HTERT-HM (cell line): Measurements from ENCODE around the gene LPGAT1.

GRCh38 chr1:208205322-208205931 is 38.8 kb downstream of the PLXNA2 start:
- RRBS = no CpG with 5 or more reads among the region's 5 CpGs

- RRBS = no CpG with 5 or more reads among the region's 19 CpGs
Observed at GRCh38 chr1:208235961-208236989, 7.9 kb downstream of the PLXNA2 start.

DNA sequence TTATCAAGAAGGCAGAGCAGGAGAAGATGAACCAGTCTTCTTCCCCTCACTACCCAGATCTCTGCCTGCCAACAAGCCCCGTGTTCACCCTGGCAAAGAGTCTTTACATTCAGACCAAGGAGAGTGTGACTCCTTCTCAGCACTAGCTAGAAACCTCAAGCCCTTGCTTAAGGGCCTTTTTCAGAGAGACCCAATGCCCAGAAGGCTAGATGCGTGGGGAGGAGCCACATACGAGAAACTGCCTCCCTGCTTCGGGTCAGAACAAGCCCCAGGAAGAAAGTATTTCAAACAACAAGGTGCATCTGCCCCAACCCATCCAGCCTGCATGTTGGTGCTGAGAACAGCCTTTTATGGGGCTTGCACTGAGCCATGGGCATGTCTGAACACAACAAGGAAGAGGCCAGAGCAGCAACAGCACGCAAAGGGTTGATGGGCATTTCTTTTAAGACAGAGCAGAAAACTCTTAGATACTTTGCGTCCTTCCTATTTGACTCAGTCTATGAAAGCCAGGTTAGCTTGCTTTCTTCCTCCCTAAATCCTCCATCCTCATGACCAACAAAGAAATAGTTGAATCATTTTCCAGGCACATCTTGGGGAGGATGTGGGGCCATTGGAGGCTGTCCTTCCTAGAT is 152.6 kb upstream of the CAMK1G start:
- RRBS = no CpG with 5 or more reads among the region's 6 CpGs

DNA sequence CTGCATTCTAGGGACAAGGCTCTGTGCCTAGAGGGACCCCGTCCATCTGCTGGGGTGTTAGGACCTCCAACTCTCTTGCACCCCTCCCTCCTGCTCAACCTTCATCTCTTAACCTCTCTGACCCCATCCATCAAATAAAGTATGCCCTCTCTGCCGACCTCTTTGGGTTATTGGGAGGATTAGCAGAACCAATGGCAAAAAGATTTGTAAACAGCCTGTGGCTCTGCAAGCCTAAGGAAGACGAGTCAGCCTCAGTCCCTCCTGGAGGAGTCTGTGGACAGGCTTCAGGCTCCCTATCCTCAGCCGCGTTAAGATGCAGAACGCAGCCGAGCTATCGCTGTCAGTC is 545 bp downstream of the CAMK1G start:
- RRBS = no CpG with 5 or more reads among the region's 8 CpGs

GRCh38 chr1:209706690-209707118 is 2.1 kb downstream of the HSD11B1 start:
- RRBS = no CpG with 5 or more reads among the region's 4 CpGs

DNA sequence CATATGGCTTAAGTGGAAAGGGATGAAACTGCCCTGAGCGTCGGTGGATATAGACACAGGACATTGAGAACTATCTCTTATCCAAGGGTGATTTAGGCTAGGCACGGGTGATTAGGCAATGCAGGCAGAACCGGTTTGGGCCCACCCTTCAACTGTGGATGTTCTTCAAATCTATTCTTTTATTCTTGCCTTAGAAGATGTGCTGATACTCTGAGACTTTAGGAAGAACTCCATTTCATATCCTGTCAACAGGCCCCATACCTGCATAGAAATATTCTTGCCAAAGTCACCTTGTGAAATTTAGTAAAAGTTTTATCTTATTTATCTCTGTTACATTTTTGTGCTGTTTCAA is 17.3 kb downstream of the HSD11B1 start:
- RRBS = no CpG with 5 or more reads among the region's 4 CpGs

GRCh38 chr1:209801798-209802633 is 3.9 kb downstream of the IRF6 start:
- RRBS = no CpG with 5 or more reads among the region's 6 CpGs

DNA sequence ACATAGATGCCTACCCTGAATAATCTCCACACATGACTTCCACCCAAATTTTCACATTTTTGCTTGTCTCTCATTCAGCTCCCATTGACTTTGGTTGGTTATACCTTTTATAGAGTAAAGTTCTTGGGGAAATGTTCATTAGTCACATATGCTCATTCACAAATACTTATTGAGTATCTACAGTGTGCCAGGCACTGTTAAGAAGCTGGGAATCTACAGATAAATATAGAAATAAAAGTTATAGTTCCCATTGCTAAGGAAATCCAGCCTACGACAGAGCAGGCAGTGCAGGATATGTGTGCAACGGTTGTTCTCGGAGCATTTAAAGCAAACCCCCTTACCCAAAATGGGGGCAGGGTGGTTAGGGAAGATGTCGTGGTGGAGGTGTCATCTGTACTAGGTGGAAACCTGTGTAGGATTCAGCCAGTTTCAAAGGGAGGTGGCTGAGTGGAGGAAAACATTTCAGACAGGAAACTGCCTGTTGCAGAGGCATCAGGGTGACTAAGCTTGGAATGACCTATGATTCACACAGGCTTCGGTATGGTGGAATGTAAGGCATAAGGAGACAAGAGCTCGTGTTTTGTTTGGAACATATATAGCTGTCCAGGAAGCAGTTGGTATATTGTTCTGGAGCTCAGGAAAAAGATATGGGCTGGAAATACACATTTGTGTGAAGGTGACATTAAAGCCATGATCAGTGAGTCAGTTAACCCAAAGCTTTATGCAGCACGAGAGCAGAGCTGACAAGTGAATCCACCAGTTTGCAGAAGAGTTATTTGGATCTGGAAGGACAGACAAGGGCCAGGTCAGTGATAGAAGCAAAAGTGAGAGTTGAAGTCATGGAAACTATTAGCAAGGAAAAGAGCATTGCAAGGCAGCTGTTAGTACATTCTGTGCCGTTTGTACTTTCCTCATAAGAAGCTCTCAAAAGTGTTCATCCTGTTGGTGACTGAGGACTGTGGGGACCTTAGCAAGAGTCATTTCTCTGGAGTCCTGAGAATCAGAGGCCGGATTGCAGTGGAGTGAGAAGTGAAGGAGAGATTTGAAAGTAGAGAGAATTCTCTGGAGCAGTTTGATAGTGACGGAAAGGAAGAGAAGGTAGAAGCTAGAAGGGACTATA is 12.1 kb downstream of the UTP25 start:
- RRBS = no CpG with 5 or more reads among the region's 10 CpGs

GRCh38 chr1:210262670-210263112 is 30.1 kb downstream of the SERTAD4 start:
- RRBS = no CpG with 5 or more reads among the region's 7 CpGs

DNA sequence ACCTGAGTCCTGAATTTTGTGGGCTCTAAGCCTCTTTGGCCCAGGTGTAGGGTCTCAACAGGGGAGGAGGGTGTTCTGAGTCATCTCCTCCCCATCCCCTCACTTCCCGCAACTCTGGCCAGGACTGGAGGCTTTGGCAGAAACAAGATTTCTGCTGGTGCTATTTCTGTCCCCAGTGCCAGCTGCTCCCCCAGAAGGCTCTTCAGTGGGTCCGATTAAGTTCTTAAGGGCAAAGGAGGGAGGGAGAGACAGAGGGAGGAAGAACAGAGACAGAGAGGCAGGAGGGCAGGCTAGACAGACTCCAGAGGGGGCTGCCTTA is 6.8 kb downstream of the RD3 start:
- RRBS = no CpG with 5 or more reads among the region's 2 CpGs

DNA sequence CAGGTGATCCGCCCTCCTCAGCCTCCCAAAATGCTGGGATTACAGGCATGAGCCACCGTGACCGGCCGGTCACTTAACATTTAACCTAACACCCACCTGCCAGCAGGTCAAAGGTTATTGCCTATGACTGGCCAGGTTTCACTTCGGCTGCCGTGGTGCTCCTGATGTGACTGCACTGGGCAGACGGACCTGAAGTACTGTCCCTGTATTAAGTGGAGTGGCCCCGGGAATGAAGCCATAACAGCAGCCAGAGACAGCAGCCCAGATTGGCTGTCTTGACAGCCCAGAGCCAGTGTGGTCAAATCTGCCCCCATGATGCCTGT is 24.4 kb upstream of the RD3 start:
- RRBS = no CpG with 5 or more reads among the region's 8 CpGs

GRCh38 chr1:211524460-211525093 is 32.6 kb upstream of the RD3 start:
- RRBS = 73% methylated on average over 3 of the region's 15 CpGs

- RRBS = no CpG with 5 or more reads among the region's 6 CpGs
Observed at GRCh38 chr1:211547873-211548537, 31.0 kb downstream of the SLC30A1 start.

DNA sequence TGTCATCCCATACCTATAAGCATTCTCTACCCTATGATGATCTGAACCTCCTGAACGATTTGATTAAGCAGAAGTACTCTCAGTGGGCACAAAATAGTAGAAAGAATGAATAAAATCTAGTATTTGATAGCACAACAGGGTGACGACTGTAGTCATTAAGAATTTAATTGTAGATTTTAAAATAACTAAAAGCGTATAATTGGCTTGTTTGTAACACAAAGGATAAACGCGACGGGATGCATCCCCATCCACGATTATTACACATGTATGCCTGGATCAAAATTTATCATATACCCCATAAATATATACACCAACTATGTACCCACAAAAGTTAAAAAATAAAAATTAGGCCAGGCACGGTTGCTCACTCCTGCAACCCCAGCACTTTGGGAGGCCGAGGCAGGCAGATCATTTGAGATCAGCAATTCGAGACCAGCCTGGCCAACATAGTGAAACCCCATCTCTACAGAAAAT is 46.0 kb downstream of the NEK2 start:
- RRBS = no CpG with 5 or more reads among the region's 10 CpGs

- RRBS = 2% methylated on average over 43 of the region's 135 CpGs
Observed at GRCh38 chr1:211829956-211831204, at the start of gene LPGAT1. LPGAT1 (minus strand) TSS chr1:211830763.

- RRBS = no CpG with 5 or more reads among the region's 3 CpGs
Observed at GRCh38 chr1:212087911-212088300, 52.4 kb downstream of the DTL start.

- RRBS = no CpG with 5 or more reads among the region's 5 CpGs
Observed at GRCh38 chr1:212119279-212119923, 83.9 kb downstream of the DTL start.

- RRBS = no CpG with 5 or more reads among the region's 6 CpGs
Observed at GRCh38 chr1:212247104-212247391, 38.2 kb upstream of the PPP2R5A start.

DNA sequence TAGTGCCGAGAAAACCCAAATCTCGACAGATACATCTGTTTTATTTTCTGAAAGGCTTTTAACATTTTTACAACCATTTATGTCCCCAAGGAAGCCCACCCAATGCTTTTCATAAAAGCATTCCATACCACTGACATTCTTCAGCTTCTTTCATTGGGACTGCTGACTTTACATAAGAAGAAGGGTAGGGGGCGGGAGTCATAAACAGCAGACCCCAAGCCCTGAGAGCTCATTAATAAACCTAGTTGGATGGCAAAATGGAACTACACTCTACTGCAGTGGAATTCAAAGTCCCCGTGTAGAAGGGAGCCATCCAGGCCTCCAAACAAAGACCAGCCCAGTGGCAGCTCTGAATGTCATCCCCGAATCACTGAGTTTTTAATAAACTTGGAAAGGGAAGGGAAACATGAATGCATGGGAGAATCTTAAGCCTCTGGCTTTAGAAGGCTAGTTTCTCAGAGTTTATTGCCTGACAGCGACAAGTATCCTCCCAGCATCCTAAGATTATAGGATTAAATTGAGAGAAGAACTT is 3.6 kb downstream of the ATF3 start:
- RRBS = no CpG with 5 or more reads among the region's 6 CpGs